ENCODE measurements around the genes MXD4 and HTT.

- PRO-cap, result no peak
Observed at GRCh38 chr4:1873755-1874235, 2.6 kb downstream of the NSD2 start.

DNA sequence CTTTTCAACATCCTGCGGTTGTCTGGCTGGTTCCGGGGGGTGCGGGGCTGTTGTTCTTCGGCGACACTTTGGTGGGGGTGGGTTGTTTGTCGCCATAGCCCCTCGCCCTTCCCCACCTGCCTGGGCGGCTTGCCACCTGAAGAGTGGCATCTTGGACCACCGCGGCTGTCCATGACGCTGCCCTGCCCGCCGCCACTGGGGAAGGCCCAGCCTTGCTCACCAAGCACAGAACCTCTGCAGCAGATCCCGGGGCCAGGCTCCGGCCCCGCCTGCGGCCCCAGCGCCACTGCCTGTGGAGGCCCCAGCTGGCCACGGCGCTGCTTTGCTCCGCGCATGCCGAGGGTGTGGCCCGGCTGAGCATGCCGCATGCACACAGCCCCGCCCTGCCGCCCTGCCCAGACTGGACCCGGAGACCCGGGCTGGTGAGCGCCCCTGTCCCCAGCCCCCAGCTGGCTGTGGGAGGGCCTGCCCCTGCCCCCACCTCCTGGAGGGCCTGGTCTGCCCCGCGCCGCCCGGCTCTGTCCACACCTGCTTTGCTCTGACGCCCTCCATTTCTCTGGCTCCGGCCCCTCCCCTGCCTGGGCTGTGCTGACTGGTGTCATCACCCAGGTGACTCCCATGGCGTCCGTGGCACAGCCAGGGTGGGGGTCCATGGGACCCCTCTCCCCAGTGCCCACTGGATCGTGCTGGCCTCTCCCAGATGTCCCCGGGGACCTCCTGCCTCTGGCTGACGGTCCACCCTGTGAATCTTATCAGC lies 5.3 kb downstream of the NAT8L start:
- PRO-cap, result no peak

- PRO-cap, result bidirectional peak, plus-strand start at chr4:2241607, minus-strand start at chr4:2241471
Observed at GRCh38 chr4:2241382-2241675, 592 bp downstream of the HAUS3 start.

- PRO-cap, result no peak
Observed at GRCh38 chr4:2260974-2261654, 795 bp downstream of the MXD4 start.

DNA sequence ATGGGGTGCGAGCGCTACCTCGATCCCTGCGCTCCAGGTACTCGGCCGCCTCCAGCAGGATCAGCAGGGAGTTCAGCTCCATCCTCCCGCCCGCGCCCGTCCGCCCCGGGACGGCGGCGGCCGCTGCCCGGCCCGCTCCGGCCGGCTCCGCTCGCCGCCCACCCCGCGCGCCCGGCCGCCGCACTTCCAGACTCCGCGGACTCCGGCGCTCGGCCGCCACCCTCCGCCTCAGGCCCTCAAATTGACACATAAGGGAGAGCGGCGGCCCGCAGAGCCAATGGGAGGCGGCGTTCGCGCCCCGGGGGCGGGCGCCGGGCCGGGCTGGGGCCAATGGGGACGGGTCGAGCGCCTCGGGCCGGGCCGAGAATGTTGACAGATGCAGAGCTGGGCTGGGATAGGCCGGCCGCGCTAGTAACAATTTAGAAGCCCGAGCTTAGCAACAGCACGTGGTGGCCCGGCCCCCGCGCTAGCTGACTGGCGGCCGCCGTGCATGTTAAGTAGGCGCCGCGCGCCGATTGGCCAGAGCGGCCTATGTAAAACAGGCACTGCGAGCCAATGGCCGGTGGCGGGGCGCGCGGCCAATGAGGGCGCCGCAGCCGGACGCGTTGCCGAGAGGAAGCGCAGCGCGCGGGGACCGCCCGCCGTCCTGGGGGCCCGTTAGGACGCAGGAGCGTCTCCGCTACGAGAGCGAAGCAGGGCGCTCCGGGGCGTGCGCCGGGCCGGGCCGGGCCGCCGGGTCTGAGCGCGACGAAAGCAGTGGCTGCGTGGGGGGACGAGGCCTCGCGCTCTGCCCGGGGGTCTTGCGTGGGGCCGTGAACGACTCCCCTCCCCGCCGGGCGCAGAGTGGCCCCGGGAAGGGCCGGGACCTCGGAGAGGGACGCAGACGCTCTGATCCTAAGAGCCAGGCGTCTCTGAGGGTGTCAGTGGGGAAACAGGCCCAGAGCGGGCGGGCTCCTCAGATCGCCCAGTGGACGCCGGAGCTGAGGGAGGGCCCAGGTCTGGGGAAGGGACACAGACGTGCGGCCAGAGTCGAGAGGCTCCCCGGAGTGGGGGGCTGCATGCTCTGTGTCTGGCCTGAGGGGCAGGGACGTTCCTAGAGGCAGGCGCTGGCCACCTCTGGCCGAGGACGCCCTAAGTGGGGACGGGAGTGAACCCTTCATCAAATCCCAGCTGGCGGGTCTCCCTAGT lies at the start of gene MXD4:
TSS of gene MXD4 (minus strand) at position 211 of the 1,188 bp plus-strand sequence.
- PRO-cap, result unidirectional peak, minus-strand start at position 194 of the sequence; bidirectional peak, plus-strand start at position 684 of the sequence, minus-strand start at position 393 of the sequence

DNA sequence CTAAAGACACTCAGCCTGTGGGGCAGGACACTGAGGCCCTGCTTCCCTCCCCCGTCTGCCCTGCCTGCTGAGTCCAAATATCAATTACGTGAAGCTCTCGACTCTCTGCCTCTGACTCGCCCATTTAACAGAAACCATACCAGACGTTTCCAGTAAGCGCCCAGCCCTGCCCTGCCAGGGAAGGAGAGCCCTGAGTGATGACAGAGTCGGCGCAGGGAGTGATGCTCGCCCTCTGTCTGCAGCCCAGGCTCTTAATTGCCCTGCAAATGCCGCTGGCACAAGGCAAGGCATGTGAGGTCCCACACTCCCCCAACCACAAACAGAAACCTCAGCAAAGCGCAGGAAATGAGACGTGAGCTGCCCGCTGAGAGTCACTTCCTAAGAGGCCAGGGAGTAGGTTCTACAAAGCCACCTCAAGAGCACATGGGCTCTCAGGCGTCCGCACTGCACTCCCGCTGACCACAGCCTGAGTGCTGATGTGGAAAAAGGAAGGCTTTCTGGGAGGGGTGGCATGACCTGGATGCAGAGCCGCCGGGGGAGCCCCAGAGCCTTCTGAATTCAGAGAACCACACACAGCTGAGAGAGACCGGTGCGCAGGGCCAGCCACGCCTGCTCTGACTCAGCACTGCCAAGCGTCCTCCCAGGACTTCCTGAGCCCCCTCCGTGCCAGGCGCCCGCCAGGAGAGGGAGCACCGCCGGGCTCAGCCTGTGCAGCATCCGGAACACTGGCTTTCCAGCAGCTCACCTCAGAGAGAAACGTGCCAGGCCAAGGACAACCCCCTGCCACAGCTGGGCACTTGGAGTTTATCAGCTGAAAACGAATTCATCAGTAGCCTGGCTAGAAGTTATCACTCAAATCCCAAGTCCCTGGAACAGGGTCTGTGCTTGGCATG lies 5.3 kb downstream of the ZFYVE28 start:
- PRO-cap, result no peak

DNA sequence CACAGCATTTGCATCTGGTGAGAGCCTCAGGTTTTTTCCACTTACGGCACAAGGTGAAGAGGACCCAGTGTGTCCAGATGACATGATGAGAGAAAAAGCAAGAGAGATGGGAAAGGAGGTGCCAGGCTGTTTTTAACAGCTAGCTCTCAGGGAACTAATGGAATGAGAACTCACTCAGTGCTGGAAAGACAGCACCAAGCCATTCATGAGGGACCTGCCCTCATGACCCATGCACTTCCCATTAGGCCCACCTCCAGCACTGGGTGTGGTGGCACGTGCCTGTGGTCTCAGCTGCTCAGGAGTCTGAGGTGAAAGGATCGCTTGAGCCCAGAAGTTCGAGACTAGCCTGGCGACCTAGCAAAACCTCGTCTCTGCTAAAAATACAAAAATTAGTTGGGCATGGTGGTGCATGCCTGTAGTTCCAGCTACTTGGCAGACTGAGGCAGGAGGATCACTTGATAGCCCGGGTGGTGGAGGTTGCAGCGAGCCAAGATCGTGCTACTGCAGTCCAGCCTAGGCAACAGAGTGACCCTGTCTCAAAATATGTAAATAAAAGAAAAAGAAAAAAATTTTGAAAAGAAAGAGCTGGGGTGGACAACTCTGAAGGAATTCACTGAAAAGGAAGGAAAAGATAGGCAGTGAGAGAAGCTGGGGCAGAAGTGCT lies 50.8 kb downstream of the FAM193A start:
- PRO-cap, result no peak

- PRO-cap, result no peak
Observed at GRCh38 chr4:2761503-2762023, 5.4 kb upstream of the TNIP2 start.

GRCh38 chr4:2813496-2813873 lies 20.6 kb downstream of the SH3BP2 start:
- PRO-cap, result no peak

DNA sequence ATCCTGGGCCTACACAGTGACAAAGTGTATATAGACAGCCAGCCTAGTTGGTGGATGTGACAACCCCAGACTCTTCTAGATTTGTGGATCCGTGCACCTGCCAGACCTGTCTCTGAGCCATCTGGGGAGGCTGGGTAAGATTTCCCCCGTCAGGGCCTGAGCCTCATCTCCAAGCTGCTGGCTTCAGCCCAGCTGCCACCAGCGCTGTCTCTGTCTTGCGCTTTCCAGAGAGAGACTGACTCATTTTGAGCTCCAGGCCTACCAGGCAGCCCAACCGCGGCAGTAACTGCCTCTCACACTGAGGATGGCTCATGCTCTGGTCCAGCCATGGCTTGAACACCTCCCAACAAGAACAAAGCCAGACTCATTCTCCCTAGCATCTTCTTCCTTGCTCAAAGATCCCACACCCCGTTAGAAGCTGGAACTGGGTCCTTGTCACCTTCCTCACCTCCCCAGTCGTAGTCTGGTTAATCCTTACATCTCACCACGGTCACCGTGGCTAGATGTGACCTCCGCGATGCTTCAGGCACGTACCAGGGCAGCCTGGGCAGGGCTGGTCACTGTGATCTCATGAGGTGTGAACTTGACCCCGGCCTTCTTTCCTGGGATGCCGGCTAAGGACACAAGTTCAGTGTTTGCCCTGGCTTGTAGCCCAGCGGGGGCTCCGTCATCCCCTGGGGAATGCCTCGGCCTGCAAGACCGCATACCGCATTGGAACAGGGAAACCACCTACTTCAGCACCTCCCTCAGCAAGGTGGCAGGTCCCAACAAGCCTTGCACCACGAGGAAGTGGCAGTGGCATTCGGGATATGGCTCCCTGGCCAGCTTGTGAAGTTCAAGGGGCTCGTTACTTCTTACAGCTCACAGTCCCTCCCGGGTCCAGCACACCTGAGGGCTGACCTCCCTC lies 2.4 kb upstream of the MFSD10 start:
- PRO-cap, result no peak

DNA sequence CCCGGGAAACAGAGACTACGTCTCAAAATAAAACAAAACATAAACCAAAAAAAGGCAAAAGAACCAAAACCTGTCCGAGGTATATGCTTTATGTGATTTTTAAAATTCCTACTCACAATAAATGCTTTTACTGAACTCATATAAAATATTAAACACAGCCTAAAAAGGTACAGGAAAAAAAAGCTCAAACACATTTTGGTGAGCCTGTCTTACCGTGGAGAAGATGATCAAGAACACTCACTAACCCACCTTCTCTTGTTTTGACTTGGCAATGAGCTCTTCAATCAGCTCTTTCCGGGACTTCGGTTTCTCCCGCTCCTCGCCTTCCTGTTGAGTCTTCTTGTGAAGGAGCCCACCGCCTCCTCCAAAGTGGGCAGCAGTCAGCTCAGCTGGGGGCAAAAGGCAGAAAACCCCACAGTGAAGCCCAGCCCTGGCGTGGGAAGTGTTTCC lies 9.0 kb downstream of the NOP14 start:
- PRO-cap, result no peak

DNA sequence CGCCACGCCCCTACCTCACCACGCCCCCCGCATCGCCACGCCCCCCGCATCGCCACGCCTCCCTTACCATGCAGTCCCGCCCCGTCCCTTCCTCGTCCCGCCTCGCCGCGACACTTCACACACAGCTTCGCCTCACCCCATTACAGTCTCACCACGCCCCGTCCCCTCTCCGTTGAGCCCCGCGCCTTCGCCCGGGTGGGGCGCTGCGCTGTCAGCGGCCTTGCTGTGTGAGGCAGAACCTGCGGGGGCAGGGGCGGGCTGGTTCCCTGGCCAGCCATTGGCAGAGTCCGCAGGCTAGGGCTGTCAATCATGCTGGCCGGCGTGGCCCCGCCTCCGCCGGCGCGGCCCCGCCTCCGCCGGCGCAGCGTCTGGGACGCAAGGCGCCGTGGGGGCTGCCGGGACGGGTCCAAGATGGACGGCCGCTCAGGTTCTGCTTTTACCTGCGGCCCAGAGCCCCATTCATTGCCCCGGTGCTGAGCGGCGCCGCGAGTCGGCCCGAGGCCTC lies at the start of gene HTT:
TSS of gene HTT (plus strand) at position 392 of the 505 bp plus-strand sequence.
- PRO-cap, result bidirectional peak, plus-strand start at position 462 of the sequence, minus-strand start at position 197 of the sequence

DNA sequence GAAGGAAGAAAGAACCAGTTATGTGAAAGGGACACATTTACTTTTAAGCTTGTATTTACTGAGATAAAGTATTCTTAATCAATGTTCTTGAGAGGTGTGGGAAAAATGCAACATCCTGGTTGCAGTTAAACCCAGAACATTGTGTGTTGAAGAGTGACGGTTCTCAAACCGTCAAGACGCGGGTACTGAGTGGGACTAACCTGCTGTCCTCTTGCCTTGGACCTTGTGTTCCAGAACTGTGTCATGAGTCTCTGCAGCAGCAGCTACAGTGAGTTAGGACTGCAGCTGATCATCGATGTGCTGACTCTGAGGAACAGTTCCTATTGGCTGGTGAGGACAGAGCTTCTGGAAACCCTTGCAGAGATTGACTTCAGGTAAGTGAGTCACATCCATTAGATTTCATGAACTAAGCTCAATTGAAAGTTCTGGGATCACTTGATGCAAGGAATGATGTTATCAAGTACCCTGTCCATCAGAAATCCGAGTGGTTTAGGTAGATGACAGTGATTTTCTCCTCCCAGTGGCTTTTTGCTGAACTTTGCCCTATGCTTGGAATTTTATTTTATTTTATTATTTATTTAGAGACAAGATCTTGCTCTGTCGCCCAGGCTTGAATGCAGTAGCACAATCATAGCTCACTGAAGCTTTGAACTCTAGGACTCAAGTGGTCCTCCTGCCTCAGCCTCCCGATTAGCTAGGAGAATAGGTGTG lies 59.8 kb downstream of the HTT start:
- PRO-cap, result no peak

GRCh38 chr4:3192197-3192858 lies 56.6 kb upstream of the MSANTD1 start:
- PRO-cap, result no peak

DNA sequence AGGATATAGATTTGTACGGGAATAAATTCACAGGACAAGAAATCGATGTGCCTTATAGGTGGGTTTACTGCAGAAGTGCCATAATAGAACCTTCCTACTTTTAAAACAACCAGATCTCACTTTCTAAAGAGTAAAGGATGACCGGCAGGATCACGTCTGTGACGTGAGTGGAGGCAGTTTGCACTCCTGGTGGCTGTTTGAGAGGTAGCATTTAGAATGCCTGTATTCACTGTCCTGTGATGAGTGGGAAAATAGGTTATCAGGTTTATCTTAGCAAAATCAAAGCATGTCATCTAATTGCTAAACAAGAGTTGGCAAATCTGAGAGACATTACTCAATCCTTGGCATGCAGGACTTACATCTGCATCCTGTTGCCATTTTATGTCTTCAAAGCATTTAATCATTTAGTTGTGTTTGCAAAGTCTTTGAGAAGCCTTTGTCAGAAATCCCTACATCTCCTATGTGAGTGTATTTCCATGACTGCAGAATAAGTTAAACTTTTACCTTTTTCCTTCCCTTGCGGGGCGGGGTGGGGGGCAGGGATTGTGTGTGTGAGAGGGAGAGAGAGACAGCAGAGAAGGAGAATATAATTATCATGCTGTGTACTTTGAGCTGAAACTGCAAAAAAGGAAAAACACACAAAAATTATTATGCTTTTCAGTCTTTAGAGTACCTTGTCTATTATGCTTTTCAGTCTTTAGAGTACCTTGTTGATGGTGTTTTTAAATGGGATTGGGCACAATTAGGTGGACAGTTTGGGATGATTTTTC lies 41.4 kb upstream of the MSANTD1 start:
- PRO-cap, result no peak

DNA sequence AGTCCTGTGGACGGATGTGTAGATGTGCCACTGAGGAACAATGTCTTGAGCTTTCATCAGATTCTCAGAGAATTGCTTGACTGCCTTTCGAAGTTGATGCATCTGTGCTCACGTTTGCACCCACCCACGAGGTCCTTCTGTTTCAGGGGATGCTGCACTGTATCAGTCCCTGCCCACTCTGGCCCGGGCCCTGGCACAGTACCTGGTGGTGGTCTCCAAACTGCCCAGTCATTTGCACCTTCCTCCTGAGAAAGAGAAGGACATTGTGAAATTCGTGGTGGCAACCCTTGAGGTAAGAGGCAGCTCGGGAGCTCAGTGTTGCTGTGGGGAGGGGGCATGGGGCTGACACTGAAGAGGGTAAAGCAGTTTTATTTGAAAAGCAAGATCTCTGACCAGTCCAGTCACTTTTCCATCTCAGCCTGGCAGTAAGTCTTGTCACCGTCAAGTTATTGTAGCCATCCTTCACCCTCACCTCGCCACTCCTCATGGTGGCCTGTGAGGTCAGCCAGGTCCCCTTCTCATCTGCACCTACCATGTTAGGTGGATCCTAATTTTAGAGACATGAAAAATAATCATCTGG lies 36.5 kb upstream of the MSANTD1 start:
- PRO-cap, result no peak

DNA sequence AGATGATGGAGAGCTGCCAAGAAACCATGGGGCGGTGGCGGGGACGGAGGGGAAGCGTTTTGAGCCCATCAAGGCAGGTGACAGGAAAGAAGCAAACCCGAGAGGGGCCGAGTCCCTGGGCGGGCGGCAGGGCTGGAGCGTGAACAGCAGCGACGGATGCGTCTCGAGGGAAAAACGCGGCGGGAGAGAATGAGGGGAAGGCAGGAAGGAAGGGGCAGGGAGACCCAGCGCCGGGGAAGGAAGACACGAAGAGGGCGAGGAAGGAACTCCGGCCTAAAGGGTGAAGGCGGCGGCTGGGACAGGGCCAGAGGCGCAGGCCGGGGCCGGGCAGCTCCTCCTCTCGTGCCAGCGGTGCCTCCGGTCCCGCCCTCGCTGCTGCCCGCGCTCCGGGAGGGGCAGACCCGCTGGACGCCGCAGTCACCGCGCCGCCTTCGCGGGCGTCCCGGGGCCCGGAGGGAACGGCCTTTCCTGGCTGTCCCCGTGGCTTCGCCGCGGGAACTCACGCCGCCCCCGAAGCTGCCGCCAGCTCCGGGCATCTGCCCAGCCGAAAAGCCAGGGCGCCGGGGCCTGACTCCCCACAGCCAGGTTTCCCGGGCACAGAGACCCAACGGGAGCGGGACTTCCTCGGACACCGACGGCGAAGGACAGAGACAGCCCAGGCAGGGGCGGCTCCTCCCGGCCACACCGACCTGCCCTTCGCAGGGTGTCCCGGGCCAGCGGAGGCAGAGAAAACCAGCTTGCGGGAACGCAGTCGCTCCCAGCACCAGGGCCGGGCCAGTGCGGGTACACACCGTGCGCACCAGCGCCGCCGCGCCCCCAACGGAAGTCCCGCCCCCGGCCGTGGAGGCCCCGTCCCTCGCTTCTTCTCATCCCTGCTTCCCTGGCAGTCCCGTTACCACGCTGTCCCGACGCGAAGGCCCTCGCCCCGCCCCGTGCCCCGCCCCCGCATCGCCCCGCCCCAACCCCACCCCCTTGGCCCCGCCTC lies 573 bp upstream of the RGS12 start:
- PRO-cap, result no peak

DNA sequence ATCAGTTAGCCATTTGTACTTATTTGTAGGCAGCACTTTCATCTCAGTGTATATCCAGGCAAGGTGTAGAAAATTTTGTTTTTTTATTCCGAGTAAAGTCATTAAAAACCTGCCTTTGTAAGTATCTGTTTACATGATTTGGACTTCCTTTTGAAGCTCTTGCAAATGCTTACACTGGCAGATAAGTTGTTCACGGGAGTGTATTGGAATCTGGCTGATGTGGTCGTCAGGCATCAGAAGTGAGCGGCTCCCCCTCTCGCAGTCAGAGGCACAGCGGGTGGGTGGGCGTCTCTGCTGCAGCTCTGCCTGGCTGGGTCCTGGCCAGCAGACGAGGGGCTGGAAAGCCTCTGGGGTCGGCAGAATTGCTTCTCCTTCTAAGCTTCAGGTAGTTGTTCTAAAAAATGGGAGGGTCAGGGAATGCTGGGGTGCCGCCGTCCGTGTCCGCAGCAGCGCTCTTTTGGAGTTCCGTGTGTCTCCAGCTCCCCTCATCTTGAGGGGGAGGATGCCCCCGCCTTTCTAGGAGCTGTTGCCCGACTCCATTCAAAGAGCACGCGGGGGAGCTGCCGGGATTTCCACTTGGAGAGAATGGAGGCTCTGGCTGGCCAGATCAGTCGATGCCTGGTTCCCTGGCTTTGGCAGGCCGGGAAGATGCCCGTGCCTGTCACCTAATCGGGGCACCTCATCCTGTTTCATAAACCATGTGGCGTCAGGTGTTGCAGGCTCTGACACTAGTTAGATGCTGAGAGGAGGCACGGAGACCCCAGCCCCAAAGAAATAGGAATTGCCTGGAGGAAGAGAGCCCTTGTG lies 70.2 kb upstream of the HGFAC start:
- PRO-cap, result no peak

DNA sequence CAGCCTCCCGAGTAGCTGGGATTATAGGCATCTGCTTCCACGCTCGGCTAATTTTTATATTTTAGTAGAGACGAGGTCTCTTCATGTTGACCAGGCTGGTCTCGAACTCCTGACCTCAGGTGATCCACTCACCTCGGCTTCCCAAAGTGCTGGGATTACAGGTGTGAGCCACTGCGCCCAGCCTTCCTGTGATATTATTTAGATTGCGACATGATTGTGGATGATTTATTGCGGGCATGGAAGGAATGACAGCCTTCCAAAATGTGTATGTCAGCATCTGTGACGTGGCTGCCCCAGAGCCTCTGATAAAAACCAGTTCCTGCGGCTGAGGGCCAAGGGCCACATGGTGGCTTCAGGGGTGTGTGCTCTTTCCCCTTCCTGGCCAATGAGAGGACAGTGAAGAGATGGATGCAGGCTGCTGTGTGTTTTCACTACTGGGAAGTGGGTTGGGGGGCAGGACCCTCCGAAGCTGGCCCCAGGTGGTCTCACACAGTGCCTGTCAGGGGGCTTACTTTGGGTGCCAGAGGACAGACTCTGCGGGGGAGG lies 57.4 kb upstream of the HGFAC start:
- PRO-cap, result no peak

GRCh38 chr4:3405157-3405372 lies 36.7 kb upstream of the HGFAC start:
- PRO-cap, result no peak